ENCODE measurements around the gene CEP120.

DNA sequence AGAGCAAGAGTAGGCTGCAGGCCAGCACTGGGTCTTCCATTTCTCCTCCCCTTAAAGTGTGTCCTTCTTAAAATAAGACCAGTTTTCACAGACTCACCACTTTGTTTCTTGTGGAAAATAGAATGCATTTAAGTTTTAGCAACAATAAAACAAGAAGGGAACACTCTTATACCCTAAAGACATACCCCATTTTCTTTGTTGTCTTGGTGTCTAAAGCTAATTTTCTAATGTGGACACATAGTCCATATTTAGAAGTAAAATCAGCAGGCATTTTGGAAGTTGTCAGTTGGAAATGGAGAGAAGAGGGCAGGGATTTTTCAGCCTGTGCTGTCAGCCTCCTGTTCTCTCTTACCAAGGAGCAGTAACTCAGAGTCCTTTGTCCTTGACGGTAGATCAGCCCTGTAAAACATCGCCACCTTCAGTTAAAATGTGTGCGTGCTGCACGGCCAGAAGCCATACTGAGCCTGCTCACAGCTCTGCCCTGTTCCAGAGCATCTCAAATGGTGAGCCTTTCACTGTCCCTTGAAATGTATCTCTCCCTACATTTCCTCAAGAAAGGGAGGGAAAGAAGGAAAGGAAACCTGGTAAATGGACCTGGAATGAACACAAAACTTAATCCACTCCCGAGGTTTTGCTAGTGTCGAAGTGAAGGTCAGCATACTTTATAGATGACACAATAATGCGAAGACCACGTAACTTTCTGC lies 103.4 kb downstream of the SNCAIP start:
- PRO-cap, result no peak

DNA sequence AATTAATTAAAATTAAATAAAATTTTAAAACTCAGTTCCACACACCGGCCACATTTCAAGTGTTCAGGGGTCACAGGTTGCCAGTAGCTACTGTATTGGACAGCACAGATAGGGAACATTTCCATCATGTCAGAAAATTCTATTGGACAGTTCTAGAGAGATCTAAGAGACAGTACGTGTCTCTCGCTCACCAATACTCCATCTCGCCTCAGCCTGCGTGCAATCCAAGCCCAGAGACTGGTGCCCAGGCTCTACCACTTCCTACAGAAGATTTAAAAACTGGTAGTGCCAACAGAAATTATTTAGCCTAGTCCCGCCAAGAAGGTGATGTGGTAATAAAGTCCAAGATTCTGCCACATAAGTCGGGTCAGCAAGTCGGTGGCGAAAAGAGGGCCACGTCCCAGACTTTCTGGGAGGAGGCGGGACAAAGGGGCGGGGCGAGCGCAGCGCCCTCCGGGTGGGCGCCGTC lies 364 bp upstream of the SNX2 start:
- PRO-cap, result bidirectional peak, plus-strand start outside the sequence, minus-strand start at position 411 of the sequence

- PRO-cap, result no peak
These were observed 3.7 kb downstream of the PPIC start for GRCh38 chr5:123032678-123033340.

DNA sequence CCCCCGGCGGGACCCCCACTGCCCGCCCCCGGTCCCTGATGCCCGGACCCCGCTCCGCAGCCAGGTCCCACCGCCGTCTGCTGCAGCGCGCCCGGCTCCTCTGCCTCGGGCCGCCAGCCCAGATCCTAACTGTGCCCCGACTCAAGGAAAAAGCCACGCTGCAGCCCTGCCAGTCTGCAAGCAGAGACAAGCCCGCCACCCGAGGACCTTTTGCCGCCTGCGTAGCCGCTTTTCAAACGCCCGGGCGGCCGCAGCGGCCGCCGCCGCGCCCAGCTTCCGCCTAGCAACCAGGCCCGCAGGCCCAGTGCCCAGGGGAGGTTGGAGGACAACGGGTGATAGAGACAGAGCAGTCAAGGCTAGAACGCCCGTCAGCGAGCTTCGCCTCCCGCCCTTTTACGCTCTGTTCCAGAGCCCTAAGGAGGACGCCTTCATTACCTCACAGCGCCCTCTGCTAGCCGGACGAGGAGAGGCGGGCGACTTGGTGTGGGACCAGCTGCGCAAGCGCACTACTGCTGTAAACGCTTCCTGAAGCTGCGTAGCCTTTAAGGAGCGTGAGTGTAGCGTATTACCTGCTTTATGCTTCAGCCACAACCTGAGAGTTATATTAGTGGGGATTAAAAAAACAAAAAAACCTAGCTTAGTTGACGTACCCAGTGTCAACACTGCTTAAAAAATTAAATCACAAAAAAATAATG lies at the start of gene CEP120:
Gene CEP120 (minus strand): TSS at position 330 of the 695 bp plus-strand sequence.
- PRO-cap, result bidirectional peak, plus-strand start at position 545 of the sequence, minus-strand start at position 102 of the sequence

GRCh38 chr5:123548272-123549018 lies 36.5 kb downstream of the CSNK1G3 start:
- PRO-cap, result no peak

- PRO-cap, result no peak
These were observed 188.6 kb downstream of the CSNK1G3 start for GRCh38 chr5:123700547-123700980.

GRCh38 chr5:123813677-123814321 lies 301.8 kb downstream of the CSNK1G3 start:
- PRO-cap, result no peak

DNA sequence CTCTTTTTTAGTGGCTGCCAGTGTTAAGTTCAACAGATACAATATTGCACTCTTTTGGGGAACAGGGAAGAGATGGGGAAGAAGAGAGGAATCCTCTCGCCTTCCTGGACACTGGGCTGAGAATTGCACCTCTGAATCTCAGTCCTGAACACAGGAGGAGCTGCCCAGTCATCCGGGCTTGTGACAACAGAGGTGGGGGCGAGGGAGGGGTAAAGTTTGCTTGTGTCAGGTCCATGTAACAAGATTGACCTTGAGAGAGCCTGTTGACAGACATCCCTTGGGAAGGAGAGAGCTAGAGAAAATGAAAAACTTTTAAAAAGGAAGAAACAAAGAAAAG lies 363.5 kb downstream of the CSNK1G3 start:
- PRO-cap, result no peak

DNA sequence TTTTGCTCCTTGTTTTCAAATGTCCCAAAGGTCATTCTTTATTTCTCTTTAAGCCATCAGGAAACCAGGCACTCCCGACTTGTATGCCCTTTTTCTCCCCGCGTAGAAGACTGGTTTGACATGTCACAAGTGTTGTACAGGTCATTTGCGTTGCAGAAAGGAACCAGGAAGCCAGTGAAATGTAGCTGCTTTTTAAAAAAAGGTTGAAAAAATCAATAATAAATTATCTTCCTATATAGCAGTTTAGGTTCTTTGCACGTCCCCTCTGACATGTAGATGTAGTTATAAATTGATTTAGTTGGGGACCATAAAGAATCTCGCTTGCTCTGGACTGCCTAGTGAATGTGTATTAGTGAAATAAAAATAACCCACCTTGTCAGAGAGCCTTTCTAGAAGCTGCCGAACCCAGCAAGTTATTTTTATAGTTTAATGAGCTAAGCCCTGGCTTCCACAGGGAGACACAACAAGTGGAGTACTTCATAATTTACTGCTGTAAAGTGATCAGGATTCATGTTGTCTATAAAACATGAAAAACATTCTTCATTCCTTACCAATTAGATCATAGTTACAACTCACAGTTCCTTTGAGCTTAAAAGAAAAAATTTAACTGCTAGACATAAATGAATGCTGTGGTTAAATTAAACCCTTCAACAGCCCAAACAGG lies 404.6 kb downstream of the CSNK1G3 start:
- PRO-cap, result no peak

GRCh38 chr5:124127561-124128375 lies 615.8 kb downstream of the CSNK1G3 start:
- PRO-cap, result no peak

- PRO-cap, result no peak
These were observed 482.6 kb downstream of the ZNF608 start for GRCh38 chr5:124263619-124264440.

- PRO-cap, result no peak
These were observed 38.9 kb downstream of the ZNF608 start for GRCh38 chr5:124707577-124707983.

GRCh38 chr5:124742676-124743210 lies 3.7 kb downstream of the ZNF608 start:
- PRO-cap, result bidirectional peak, plus-strand start at chr5:124743123, minus-strand start at chr5:124743038

GRCh38 chr5:124743934-124744278 lies 2.5 kb downstream of the ZNF608 start:
- PRO-cap, result no peak

- PRO-cap, result bidirectional peak, plus-strand start at chr5:124749266, minus-strand start at chr5:124749368
These were observed 2.8 kb upstream of the ZNF608 start for GRCh38 chr5:124749080-124749773.

GRCh38 chr5:124806299-124806934 lies 60.0 kb upstream of the ZNF608 start:
- PRO-cap, result no peak

DNA sequence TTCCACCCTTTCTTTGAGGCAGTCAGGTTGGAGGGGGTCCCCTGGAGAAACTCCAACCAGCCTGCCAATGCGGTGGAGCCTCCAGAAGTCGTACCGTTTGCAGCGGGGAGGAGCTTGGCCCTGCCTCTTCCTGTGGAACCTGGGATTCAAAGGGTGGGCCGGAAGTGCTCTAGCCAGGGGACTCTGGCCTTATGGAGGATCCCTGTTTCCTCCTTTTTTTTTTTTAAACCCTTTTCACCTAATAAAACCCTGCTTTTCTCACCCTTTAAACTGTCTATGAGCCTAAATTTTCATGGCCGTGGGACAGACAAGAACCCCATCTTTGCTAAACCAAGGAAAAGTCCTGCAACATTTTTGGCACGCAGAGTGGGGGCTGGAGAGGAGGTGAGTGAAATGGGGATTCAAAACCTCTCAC lies 216.4 kb upstream of the ZNF608 start:
- PRO-cap, result no peak

- PRO-cap, result no peak
These were observed 347.3 kb upstream of the ZNF608 start for GRCh38 chr5:125093741-125094195.

GRCh38 chr5:125209507-125209980 lies 463.1 kb upstream of the ZNF608 start:
- PRO-cap, result no peak

DNA sequence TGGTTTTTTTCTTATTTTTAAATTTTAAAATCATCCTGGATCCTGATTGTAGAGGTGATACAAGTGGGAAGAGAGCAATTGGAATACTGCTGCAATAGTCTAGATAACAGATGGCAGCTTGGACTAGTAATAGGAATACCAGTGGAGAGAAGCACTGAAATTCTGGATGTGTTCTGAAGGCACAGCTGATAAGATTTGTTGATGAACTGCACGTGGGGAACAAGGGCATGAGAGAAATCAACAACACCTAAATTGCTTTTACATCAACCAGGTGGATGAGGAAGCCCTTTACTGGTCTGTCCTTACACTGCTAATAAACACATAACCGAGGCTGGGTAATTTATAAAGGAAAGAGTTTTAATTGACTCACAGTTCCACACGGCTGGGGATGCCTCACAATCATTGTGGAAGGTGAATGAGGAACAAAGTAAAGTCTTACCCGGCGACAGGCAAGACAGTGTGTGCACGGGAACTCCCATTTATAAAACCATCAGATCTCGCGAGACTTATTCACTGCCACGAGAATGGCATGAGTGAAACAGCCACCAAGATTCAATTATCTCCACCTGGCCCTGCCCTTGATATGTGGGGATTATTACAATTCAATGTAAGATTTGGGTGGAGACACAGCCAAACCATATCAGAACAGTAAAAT lies 67.4 kb upstream of the GRAMD2B start:
- PRO-cap, result no peak

Measured in sciatic nerve (tissue), 1 donor.